ENCODE measurements around the genes EPS8L1 and FIZ1.

DNA sequence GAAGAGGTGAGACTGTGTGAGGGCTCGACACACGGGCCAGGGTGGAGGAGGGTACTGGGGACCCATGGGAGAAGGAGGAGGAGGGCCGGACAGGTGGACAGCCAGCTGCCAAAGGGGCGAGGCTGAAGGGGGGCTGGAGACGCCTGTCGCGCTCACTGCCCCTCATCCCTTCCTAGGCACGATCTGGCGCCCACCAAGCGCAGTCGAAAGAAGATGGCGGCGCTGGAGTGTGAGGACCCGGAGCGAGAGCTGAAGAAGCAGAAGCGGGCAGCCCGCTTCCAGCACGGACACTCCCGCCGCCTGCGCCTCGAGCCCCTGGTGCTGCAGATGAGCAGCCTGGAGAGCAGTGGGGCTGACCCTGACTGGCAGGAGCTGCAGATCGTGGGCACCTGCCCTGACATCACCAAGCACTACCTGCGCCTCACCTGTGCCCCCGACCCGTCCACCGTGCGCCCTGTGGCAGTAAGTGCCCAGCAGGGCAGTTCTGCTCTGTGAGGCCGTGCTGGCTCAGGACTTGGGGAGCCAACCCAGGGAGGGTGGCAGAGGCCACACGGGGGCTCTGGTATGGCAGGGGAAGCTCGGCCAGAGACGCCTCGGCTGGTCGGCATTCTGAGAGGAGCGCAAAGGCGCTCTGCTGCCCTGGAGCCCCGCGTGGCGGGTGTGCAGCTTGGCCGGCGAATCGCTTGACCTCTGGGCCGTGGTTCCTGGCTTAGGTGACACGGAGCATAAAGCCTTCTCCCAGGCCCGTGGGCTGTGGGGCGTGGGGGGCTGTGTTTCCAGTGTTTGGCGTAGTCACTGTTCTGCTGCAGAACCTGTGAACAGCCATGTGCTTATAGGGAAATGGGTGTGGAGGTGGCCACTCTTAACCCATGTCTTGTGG is 6.9 kb downstream of the LENG9 start:
- PRO-cap = no peak

DNA sequence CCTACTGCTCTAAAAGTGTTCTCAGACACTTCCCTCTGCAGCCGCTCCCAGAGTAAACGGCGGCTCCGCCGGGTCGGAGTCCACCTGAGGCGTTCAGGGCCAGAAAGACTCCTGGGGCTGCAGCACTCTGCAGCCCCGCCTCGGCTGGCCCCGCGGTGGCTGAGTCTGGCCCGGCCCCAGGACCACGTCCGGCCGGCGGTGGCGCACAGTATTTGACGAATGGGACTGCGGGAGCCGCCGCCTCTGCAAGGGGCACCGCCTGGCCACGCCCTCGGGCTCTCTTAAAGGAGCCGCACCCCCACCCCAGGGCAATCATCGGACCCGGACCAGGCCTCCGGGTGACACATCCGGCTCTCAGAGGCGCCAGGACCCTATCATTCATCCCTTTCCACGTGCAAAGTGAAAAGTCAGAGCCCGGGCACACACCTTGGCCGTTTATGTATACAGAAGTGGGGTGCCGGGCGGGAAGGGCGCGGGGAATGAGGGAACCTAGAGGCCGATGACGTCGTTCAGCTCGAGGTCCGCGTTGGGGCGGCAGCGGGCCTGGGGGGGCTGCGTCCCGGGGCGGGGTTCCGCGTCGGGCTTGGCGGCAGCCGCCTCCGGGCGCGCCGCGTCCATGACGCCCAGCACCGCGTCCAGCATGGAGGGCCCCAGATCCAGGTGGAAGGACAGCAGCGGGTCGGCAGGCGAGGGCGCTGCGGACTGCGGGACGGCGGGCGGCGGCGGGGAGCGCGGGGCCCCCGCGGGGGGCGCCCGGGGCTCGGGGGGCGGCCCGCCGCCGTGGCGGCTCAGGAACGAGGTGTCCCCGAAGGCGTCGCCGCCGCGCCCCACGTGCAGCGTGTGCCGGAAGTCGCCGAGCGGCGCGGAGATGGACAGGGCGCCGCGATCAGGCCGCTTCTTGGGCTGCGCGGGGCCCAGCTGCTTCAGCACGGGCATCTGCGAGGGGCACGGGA is 1.3 kb upstream of the LENG9 start:
- PRO-cap = no peak

- PRO-cap = no peak
Measured at GRCh38 chr19:54532537-54533034, 30.0 kb downstream of the LAIR2 start.

DNA sequence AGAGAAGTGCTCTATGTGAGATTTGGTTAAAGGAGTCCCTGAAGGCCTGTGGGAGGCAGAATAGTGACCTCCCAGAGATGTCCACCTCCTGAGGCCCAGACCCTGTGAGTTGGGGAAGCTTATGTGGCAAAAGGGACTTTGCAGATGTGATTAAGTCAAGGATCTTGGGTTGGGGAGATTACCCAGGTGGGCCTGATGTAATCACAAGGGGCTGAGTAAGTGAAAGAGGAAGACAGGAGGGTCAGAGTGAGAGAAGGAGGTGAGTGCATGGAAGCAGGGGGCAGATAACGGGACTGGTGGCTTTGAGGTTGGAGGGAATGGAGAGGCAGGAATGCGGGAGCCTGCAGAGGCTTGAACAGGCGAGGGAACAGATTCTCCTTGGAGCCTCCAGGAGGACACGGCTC is 698 bp upstream of the LILRB4 start:
- PRO-cap = no peak

DNA sequence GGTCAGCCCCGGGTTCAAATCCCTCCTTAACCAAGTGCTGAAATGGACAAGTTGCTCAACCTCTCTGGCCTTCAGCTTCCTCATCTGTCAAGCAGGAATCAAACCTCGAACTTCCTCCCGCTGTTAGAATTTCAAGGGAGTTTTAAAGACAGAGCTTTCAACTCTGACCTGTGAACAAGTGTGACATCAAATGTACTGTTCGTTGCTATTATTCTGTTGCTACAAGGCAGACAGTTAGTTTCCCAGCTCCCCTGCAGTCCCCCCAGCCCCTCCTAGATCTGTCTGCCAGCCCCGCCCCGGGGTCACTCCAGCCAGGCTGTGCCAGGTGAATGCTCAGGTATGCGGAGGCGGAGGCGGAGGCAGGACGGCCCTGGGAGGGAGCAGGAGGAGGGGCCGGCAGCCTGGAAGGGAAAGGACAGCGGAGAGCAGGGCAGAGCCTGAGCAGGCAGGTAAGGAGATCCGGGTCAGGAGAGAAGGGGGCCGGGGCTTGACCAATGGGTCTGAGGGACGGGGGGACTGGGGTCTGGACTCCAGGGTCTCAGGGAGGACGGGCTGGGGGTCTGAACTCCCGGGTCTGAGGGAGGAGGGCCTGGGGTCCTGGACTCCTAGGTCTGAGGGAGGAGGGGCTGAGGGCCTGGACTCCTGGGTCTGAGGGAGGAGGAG is at the start of gene EPS8L1:
TSS of gene EPS8L1 (plus strand) at position 399 of the 663 bp plus-strand sequence.
- PRO-cap = no peak

DNA sequence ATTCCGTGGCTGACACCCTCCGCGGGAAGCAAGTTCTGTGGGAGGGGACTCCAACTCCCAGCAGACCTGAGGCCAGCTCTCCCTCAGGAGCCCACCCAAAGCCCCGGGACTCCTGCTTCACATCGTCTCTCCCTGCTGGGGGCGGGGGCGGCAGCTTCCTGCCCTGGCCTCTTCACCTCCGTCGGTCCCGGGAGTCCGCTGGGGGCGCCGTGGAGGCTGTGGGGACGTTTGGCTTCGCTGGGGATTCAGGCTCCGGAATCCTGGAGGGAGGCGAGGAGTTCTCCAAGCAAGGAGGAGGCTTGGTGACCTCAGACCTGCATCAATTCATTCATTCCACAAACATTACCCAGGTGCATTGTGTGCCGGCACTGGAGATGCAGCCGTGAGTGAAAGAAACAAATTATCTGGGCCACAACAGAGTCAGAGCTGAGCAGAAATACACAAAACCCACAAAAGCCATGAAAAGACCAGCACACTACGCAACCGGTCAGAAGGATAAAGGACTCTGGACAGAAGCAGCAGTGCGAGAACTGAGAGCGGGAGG is 18.9 kb downstream of the EPS8L1 start:
- PRO-cap = no peak

DNA sequence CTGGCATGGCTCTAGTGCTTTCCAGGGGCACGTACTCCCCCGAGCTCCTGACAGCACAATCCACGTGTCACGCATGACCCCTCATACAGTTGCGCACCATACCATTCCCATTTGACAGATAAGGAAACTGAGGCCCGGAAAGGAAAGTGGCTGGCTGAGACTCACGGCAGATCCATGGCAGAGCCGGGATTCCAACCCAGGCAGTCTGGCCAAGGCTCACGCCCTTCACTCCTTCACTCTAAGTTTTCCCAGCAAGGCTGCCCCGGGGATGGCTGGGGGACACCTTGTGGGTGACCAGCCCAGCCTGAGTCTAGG is 19.3 kb downstream of the PPP1R12C start:
- PRO-cap = no peak

DNA sequence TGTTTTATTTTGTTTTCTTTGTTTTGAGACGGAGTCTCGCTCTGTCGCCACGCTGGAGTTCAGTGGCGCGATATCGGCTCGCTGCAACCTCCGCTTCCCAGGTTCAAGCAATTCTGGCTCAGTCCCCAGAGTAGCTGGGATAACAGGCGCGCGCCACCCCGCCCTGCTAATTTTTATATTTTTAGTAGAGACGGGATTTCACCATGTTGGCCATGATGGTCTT is 515 bp upstream of the PPP1R12C start:
- PRO-cap = no peak

GRCh38 chr19:55172554-55173137 is 6.2 kb upstream of the DNAAF3 start:
- PRO-cap = no peak

- PRO-cap = no peak
Measured at GRCh38 chr19:55223918-55224525, 4.5 kb downstream of the TMEM86B start.

- PRO-cap = no peak
Measured at GRCh38 chr19:55239300-55239542, 10.7 kb upstream of the TMEM86B start.

GRCh38 chr19:55242014-55242782 is 13.6 kb upstream of the TMEM86B start:
- PRO-cap = no peak

- PRO-cap = no peak
Measured at GRCh38 chr19:55254146-55255138, 4.4 kb downstream of the PPP6R1 start.

GRCh38 chr19:55257772-55258253 is 1.0 kb downstream of the PPP6R1 start:
- PRO-cap = no peak

GRCh38 chr19:55301549-55302625 is 18.1 kb downstream of the BRSK1 start:
- PRO-cap = no peak

GRCh38 chr19:55341955-55342455 is 2.3 kb downstream of the KMT5C start:
- PRO-cap = no peak

DNA sequence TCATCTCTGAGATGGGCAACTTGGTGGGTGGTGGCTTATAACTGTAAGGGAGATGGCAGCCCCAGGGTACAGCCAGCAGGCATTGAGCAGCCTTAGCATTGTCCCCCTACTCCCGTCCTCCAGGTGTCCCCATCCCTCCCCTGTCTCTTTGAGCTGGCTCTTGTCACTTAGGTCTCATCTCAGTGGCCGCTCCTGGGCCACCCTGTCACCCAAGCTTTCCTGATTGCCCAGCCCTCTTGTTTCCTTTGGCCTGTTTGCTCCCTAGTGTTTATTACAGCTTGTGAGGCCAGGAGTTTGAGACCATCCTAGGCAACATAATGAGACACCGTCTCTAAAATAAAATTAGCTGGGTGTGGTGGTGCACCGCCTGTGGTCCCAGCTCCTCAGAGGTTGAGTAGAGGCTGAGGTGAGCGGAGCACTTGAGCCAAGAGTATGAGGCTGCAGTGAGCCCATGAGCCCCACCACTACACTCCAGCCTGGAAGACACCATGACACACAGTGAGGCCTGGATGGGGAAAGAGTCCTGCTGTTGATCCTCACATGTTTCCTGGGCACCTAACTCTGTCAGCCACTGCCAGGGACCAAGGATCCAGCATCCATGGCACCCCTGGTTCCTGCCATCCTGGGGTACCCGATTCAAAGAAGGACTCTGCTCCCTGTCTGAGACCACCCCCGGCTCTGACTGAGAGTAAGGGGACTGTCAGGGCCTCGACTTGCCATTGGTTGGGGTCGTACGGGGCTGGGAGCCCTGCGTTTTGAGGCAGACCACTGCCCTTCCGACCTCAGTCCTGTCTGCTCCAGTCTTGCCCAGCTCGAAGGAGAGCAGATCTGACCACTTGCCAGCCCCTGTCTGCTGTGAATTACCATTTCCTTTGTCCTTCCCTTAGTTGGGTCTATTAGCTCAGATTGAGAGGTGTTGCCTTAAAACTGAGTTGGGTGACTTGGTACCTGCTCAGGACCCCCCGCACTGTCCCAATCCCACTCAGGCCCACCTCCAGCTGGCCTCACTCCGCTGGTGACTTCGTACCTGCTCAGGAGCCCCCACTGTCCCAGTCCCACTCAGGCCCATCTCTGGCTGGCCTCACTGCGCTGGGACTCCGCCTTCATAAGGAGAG is 3.5 kb downstream of the RPL28 start:
- PRO-cap = no peak

DNA sequence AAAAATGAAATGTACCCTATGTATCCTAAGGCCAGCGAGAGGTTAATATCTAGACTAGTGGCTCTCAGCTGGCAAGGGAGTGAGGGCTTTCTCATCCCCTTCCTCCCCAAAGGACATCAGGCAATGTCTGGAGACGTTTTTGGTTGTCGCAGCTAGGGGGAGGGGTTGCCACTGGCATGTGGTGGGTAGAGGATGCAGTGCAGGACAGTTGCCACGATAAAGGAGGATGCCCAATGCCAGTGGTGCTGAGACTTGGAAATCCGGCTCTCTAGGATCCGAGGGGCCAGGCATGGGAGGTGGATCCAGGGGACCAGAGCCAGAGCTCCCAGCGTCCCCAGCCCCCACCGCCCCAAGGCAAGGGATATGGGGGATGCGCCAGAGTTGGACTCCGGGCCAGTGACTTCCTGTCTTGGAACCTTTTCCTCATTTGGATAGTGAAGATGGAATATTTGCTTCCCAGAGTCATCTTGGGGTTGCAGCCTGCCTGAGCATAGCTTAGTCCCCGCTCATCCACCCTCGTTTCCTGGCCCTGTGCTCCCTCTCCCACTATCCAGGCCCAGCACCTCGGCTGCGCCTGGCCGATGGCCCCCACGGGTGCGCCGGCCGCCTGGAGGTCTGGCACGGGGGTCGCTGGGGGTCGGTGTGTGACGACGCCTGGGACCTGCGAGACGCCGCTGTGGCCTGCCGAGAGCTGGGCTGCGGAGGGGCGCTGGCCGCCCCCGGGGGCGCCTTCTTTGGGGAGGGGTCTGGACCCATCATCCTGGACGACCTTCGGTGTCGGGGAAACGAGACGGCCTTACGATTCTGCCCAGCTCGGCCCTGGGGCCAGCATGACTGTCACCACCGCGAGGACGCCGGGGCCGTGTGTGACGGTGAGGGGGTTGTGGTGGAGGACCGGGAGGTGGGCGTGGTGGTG is 5.1 kb downstream of the SSC5D start:
- PRO-cap = no peak

DNA sequence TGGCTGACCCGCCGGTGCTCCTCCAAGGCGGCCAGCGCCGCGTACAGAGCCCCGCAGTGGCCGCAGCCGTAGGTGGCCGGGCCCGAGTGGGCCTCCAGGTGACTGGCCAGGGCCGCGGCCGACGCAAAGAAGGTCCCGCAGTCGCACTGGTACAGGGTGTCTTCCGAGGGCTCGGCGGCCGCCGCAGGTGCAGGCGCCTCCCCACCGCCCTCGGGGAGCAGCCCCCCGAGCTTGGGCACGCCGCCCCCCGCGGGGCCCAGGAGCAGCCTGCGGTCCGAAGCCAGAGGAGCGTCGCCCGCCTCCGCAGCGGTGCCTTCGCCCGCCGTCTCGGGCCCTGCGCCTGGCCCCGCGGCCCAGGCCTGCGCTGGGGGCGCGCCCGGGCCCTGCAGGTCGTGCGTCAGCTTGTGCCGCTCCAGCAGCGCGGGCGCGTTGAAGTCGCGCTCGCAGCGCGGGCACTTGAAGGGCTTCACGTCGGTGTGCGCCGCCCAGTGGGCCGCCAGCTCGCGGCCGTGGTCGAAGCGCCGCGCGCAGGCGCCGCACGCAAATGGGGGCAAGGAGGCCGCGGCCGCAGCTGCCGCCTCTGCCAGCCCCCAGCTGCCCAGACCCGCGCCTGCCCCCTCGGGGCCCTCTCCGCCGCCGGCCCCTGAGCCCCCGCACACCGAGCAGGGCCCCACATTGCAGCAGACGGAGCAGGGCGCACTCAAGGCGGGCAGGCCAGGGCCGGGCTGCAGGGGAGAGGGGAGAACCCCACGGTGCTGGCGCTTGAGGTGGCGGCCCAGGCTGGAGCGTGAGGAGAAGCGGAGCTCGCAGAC is 6.3 kb downstream of the FIZ1 start:
- PRO-cap = no peak

- PRO-cap = no peak
Measured at GRCh38 chr19:55598599-55599862, at the start of gene FIZ1. Gene FIZ1, minus strand, starts transcription at chr19:55599517.